Metastatic Liver Carcinoma in the Lung (tissue), 2 donors: ENCODE measurements around a stretch of chr20.

GRCh38 chr20:4790111-4790404 lies 33.4 kb downstream of the RASSF2 start:
- PRO-cap, 2 experiments = no peak in any of the 2 experiments

- PRO-cap, 2 experiments = no peak in any of the 2 experiments
Measured at GRCh38 chr20:4792435-4792862, 31.0 kb downstream of the RASSF2 start.

GRCh38 chr20:4901738-4902545 lies 78.5 kb upstream of the RASSF2 start:
- PRO-cap, 2 experiments = no peak in any of the 2 experiments

GRCh38 chr20:4912505-4912824 lies 88.8 kb downstream of the SLC23A2 start:
- PRO-cap, 2 experiments = no peak in any of the 2 experiments

GRCh38 chr20:4926233-4926468 lies 75.2 kb downstream of the SLC23A2 start:
- PRO-cap, 2 experiments = peak in 1 of 2 experiments; most common plus-strand start chr20:4926388 (in 1); most common minus-strand start chr20:4926309 (in 1)

DNA sequence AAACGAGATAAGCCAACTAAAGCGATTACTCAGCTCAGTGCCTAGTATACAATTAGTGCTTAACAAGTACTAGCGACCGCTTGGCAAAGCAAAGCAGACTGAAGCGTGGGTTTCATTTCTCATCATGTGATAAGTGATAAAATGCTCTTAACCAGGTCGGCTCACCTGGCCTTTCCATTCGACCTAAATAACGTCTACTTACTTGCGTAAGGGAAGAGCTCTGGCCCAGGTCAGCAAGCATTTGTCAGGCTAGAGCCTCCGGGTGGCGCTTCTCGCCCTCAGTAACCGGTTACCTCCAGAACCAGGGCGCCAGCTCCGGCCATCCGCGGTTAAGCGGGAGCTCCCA lies 537 bp upstream of the CDS2 start:
- PRO-cap, 2 experiments = peak in 2 of 2 experiments; most common minus-strand start position 243 of the sequence (in 2)

GRCh38 chr20:5128845-5129152 lies 2.0 kb downstream of the CDS2 start:
- PRO-cap, 2 experiments = no peak in any of the 2 experiments

DNA sequence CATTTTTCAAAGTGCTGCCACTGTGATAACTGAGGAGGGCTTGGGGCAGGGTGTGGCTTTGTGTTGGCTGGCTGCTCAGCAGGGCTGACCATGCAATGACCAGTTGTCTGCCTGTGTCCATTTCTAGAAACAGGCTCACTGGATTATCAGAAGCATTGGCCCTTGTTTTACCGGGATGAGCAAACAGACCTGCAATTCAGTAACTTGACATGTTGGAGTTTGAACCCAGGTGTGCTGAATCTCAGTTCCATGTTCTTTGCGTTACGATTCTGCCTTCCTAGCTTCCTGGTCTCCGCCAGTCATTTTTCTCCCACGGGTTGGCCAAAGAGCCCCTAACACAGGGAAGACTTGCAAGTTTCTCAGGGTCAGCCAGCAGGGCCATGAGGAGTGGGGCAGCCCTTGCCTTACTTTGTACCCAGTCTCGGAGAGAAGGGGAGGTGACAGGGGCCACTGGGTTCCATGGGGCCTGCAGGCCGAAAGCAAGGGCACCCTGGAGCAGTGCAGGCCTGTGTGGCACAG lies 23.4 kb downstream of the CDS2 start:
- PRO-cap, 2 experiments = no peak in any of the 2 experiments

GRCh38 chr20:5168337-5169442 lies 41.9 kb downstream of the CDS2 start:
- PRO-cap, 2 experiments = no peak in any of the 2 experiments

- PRO-cap, 2 experiments = peak in 1 of 2 experiments; most common minus-strand start chr20:5172987 (in 1)
Measured at GRCh38 chr20:5172884-5173210, 46.0 kb downstream of the CDS2 start.

DNA sequence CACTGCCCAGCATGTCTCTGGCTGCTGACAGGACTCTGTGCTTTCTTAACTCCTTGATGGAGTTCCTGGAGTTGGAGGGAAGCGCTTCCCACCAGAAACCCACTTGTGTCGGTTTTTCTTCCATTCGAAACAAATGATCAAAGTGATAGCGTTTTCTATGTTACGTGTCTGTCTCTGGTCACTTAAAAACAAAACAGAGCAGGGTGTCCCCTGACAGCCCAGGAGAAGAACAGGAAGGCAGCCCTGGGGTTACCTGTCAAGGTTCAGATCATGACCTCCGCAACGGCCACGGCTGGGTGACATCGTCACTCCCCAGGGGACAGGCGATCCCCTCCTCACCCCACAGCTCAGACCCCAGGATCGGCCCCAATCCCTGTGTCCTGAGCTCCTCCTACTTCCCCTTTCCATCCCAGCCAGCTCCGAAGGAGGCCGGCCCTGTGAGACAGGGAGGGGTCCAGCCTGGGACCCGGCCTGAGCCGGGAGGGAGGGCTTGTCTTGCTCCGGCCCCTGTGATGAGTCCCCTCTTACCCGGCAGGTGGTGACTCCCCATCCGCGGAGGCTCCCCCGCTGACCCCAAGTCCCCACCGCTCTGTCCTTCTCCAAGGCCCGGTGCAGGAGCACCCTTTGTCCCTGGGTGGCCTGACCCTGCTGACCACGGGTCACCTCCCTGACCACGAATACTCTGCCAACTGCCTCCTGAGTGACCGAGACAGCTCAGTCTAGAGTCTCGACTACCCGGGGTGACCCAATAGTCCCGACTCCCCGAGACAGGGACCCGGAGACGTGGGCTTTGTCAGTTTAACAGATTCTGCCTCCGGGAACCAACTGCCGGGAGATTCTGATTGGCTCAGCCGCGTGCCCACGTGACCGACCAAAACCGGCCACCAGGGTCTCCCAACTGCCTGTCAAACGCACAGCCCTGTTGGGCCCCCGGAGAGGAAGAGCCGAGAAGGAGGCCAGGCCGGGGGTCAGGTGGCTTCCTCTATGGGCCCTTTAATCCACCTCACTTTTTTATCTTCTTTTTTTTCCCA lies 106.7 kb downstream of the GPCPD1 start:
- PRO-cap, 2 experiments = peak in 1 of 2 experiments; most common plus-strand start position 914 of the sequence (in 1); most common minus-strand start position 827 of the sequence (in 1)

DNA sequence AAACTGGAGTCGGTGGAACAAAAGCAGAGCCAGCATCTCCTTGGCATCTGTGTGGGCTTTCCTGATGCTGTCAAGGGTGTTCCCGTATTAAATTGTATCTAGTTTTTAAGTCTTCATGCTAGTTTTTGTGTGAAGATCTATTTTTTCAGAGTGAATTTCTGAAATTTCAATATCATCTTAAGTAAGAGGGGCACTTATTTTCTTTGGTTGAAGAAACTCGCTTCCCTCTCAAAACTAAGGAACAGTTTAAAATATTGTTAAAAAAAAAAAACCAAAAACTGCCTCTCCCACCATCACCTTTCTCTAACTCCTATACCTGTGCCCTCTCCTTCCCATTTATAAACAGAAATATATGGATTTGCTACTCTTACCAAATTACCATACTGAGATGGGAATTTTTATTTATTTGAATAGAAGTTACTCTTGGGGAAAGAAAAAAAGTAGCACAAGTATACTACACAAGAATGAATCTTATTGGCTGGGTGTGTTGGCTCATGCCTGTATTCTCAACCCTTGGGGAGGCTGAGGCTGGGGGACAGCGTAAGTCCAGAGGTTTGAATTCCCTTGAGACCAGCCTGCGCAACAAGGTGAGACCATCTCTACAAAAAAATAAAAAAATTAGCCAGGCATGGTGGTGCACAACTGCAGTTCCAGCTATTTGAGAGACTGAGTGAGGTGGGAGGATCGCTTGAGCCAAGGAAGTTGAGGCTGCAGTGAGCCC lies 46.6 kb downstream of the GPCPD1 start:
- PRO-cap, 2 experiments = no peak in any of the 2 experiments

DNA sequence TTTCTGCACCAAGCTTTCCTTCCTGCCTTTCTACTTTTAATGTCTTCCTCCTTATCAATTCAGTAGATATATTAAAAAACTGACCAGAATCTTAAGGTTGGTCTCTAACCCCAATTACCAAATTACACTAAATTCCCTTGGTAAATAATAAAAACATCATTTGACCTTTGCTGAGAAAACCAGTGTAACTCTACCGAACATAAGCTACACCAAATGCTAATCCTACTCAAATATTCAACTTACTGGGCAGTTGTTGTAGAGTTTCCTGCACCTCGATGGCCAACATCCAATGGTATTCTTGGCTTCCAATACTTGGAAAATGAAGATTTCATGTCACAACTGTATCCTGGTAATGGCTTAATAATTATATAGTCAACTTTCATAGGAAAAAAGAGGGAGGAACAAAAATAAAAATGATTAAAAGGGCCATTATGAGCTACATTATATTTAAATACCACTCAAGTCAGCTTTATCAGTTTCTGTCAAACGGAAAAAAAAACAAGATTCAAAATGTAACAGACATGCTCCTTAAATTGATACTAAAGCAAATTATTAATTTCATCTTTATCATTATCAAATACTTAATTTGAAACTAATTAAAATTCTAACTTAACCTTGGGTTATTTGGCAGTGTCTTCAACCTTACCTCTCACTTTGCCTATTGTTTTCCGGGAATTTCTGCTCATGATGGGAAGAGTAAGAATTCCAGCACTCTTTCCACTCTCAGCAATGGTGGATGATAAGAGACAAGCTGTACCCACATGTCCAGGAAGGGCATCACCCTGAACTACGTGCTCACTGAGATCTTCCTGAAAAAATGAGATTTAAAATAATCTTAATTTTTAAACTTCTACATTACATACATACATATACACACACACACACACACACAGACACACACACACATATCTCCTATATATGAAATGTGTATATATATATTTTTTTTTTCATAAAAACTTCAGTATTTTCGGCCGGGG lies 35.3 kb downstream of the GPCPD1 start:
- PRO-cap, 2 experiments = no peak in any of the 2 experiments

- PRO-cap, 2 experiments = no peak in any of the 2 experiments
Measured at GRCh38 chr20:5608281-5609278, 2.2 kb downstream of the GPCPD1 start.

DNA sequence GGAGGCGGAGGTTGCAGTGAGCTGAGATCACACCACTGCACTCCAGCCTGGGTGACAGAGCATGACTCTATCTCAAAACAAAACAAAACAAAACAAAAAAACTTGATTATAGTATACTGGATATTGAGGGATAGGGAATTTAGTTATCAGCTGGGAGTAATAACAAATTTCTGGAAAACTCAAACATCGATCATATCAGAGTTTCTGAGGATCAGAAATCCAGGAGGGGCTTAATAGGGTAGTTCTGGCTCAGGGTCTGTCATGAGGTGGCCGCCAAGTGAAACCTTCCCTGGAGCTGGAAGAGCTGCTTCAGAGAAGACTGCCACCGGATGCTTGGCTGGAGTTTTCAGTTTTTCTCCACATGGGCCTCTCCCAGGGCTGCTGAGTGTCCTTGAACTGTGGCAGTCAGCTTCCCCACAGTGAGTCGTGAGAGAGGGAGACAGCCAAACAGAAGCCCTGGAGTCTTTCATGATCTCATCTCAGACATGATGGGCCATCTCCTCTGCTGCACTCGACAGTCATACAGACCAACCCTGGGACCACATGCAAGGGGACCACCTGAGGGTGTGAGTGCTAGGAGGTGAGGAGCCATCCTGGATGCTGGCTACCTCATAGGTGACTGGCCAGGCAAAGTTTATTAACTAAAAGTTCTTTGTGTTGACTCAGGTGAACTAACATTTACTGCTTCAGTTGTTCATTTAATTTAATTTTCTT lies 71.4 kb downstream of the SHLD1 start:
- PRO-cap, 2 experiments = peak in 1 of 2 experiments; most common plus-strand start position 312 of the sequence (in 1); most common minus-strand start position 330 of the sequence (in 1)

DNA sequence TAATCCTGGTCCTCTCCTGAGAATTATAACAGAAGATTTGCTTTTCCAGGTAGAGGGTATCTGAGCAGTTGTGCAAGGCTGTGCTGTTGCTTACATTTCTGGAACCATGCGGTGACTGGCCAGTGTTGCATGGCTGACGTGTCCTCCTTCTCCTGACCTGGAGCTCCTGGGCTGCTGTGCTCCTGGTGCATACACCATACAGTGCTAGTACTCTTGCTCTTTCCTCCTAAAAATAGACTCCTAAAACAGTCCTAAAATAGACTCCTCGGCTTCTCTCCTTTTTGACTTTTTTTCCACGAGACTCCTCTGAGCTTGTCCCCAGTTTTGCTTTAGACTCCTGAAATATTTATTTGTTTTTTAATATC lies 78.4 kb upstream of the CHGB start:
- PRO-cap, 2 experiments = no peak in any of the 2 experiments

GRCh38 chr20:5843031-5843259 lies 68.4 kb upstream of the CHGB start:
- PRO-cap, 2 experiments = no peak in any of the 2 experiments

DNA sequence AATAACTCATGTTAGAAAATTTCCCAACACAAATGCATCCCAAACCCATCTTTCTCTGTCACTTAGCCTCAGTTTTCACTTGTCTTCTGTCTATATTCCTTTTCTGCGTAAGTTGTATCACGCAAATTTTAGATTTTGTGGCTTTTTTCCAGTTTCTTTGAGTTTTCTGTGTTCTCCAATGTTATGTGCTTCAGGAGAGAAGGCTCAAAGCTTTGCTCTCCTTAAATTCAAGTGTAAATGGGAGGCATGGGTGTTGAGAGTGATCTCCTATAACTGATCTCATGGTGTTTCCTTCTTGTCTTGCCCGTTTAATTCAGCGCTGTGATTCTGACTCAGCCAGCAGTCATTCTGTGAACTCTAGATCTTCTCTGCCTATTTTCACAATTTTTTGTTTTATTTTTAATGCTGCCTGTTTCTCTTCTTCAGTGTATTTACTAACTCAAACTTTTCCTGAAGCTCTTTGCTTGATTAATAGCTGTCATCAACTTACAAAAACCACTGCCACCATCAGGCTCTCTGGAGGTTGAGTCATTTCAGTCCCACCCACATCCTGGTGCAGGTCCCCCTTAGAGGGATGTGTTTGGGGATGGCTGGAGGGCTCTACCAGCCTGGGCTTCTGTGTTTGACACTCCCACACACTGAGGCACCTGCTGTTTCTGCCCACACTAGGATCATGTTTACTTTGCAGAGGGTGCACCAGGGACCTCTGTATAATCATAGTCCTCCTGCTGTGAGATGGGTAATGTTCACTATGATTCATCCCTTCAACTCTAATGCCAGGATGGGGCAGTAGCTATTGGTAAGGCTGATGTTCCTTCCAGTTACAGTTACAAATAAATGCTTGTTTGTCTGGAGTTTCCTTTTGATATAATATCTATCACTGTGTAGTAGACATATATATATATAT lies 67.2 kb upstream of the CHGB start:
- PRO-cap, 2 experiments = no peak in any of the 2 experiments

- PRO-cap, 2 experiments = no peak in any of the 2 experiments
Measured at GRCh38 chr20:5918872-5919224, 7.5 kb downstream of the CHGB start.

DNA sequence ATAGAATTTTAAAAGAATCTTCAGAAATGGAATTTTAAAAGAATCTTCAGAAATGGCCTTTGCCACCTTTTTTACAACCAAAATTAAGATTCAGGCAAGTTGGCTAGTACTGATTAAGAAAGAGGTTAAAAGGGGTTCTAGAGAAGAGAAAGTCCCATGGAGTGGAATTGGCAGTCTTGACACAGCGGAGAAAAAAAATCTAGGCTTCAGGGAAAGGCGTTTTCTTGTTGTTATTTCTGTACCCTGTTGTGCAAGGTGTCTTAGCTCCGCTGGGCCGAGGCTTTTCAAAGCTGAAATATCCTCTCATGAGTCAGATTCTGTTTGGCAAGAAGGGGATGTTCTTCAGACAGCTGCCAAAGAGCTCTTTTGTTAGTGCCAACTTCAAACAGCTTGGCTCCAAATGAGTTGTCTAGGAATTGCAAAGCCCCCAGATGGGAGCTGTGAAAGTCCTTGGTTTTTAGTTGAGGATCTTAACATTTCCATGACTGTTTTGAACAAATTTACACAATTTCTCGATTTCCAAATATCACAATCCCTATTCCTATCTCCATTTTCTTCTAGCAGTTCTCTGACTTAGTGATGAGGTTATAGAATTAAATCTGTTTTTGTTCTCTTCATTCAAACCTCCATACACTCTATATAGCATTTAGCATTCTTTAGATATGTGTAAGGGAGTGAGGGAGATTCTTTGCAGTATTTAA lies 2.3 kb downstream of the CRLS1 start:
- PRO-cap, 2 experiments = no peak in any of the 2 experiments